Cardiac fibroblast (primary cell): ENCODE measurements around a stretch of chr19.

GRCh38 chr19:22518131-22518615, 96.0 kb upstream of the ZNF98 start:
- RRBS: 37% methylated on average over 6 of the region's 38 CpGs

DNA sequence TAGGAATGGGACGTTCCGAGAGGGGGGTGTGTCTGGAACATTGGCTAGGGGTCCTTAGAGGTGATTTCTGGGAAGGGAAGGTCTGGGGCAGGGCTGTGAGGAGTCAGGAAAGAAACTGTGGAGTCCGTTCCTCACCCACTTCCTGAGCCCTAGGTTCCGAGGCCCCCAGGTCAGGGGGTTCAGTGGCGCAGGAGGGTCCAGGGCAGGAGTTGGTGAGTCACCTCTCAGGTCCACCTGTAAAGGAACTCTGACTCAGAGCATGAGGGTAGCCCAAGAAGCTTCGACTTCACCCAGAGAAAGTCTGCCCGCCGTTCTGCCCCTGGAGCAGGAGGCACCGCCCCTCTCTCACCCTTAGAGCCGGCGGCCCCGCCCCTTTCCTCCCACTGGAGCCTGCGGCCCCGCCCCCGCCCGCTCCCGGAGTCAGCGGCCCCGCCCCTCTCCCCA, 38.5 kb upstream of the ZNF492 start:
- RRBS: 3% methylated on average over 8 of the region's 19 CpGs

- RRBS: no CpG with 5 or more reads among the region's 4 CpGs
Observed at GRCh38 chr19:22619471-22619883, 14.6 kb upstream of the ZNF492 start.

DNA sequence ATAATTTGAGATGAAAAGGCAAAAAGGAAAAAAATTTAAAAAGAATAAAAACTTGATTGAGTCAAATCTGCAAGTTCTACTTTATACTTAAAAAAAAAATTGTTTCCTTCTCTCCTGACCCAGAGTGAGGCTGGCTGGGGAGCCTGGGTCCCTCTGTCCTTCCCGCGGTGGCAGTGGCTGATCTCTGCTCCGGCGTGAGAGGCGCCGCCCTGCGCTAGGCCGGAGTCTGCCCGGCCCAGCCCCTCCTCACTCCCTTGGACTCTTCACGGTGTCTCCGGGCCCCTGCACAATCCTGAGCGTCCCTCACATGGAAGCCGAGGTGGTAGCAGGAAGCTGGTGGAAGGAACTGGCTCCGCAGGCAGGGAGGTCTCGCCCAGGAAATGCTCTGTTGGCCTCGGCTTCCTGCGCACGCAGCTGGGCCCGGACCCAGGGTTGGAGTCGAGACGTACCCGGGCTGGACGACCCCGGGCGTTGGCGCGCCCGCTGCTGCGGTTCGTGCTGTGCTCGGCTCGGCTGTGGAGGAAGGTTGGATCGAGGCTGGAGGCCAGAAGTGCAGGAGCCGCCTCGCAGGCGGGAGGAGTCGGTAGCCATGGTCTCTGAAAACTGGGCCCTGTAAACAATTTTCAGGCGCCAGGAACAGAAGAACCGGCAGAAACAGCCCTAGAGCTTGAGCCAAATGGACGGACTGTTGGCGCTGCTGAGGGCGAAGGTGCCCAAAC, 46.4 kb downstream of the ZNF724 start:
- RRBS: no CpG with 5 or more reads among the region's 42 CpGs

- RRBS: no CpG with 5 or more reads among the region's 8 CpGs
Observed at GRCh38 chr19:23698685-23699847, 12.1 kb upstream of the ZNF675 start.

DNA sequence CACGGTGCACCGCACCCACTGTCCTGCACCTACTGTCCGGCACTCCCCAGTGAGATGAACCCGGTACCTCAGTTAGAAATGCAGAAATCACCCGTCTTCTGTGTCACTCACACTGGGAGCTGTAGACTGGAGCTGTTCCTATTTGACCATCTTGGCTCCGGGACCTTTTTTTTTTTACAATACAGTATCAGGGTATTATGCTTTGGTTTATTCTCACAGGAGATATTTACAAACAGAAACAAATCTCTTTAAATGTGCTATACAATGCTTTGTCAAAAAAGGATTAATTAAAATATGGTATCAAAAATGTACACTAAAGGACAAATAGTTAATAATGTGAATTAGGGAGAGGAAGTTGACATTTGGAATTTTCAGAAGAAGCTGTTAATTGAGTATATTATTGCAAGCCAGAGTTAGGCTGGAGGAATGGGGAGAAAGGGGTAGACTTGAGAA, 67.6 kb upstream of the ZNF254 start:
- RRBS: no CpG with 5 or more reads among the region's 6 CpGs

- RRBS: 1% methylated on average over 9 of the region's 53 CpGs
Observed at GRCh38 chr19:24033356-24034510, 53.3 kb upstream of the ZNF254 start.

DNA sequence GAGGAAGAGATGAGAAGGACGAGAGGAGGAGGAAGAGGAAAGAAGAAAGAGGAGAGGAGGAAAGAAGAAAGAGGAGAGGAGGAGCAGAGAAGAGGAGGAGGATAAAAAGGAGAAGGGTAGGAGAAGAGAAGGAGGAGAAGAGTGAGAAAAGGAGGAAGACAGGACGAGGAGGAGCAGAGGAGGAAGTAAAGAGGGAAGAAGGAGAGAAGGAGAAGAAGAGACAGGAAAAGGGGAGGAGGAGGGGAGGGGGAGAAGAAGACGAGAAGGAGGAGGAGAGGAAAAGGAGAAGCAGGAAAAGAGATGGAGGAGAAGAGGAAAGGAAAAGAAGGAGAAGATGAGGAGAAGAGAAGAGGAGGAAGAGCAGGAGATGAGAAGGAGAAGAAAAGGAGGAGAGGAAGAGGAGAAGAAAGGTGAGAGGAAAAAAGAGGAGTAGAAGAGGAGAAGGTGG, 92.6 kb downstream of the ZNF254 start:
- RRBS: no CpG with 5 or more reads among the region's 3 CpGs

DNA sequence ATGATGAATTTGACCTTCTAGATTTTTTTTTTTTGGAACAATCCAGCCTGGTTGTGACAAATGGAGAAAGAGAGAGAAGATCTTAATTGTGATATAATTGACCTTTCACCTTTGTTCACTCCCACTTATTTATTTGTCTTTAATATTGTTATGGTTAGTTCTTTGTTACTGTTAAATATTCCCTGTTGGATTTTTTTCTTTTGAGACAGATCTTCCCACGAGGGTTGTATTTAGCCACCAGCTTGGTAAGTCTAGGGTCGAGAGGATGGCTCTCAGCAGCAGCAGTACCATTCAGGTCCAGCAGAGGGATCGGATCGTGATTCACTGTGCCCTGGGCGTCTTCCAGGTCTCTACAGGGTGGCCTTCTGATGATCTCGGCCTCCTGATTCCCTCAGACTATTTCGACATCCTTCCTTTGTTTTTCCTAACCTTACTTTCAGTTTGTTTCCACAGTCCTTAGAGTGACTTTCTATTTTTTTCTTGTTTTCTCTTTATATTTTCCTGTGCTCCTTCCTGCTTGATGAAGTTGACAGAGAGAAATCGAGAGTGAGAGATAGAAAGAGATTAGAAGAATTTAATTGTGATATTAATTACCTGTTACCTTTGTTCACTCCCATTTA, 1437.0 kb downstream of the UQCRFS1 start:
- RRBS: no CpG with 5 or more reads among the region's 8 CpGs

- RRBS: no CpG with 5 or more reads among the region's 9 CpGs
Observed at GRCh38 chr19:28444769-28445600, 768.0 kb downstream of the UQCRFS1 start.

GRCh38 chr19:28501140-28501726, 711.7 kb downstream of the UQCRFS1 start:
- RRBS: no CpG with 5 or more reads among the region's 5 CpGs

DNA sequence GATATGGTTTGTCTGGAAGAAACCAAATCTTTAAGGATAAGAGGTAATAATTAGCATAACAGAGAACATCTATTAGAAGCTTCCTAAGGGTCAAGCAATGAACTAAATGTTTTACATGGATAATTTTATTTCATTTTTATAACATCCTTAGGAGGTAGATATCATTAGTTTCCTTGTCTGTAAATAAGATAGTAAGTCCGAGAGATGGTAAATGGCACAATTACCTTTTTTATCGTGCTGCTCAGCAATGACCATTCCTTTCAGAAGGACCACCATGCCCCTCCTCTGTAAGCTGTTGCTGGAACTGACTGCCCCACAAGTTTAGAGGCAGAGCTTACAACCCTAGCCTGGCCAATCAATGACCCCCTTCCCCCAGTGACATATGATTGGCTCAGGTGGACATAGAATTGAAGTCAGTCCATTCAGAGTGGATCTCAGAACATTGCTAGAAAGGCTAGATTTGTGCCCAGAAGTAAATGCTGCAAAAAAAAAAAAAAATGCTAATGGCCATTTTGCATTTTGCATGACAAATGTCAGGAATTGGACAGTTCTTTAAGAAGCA, 668.5 kb downstream of the UQCRFS1 start:
- RRBS: no CpG with 5 or more reads among the region's 2 CpGs

DNA sequence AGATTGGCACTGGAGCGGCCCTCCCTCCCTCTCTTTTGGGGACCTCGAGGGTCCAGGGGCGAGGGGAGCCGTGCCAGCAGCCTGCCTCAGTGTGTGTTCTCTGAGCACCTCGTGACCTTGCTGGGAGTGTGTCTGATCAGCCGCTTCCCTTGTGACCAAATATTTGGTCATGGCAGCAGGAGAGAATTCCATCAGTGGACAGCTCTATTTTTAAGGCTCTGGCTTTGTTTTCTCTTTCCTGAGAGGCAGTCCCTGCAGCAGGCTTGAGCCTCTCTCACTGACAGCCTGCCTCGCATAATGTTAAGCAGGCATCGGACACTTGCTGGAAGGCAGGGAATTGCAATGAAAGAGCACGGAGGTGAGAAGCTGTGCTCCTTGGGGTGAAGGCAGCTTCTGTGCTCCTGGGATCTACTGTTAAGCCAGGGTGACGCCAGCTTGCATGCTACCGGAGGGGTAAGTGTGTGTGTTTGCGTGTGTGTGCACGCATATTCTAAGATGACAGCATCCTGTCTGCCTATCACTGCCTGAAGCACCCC, 329.5 kb downstream of the UQCRFS1 start:
- RRBS: no CpG with 5 or more reads among the region's 13 CpGs

DNA sequence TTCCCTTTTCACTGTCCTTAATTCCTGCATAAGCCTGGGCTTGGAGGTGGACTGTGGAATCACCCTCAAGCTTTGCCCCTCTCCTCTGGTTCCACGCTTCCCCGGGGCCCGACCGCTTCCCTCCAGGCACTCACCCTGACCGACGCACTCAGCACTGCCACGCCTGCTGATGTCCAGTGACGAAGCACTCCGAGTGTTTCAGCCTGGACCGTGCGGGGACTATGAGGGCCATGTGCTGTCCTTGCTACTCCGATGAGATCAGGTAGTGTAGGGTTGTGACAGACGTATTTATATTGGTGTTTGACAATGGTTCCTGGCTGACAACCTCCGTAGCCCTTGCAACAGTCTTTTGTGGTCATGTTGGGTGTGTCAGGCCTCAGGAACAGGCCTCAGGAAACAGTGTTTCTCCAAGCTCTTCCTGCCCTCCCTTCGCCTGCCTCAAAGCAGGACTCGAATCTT, 223.8 kb downstream of the UQCRFS1 start:
- RRBS: 92% methylated on average over 2 of the region's 16 CpGs

GRCh38 chr19:29201422-29201845, 11.5 kb downstream of the UQCRFS1 start:
- RRBS: no CpG with 5 or more reads among the region's 4 CpGs

GRCh38 chr19:29528319-29529091, 2.7 kb downstream of the VSTM2B start:
- RRBS: no CpG with 5 or more reads among the region's 68 CpGs

DNA sequence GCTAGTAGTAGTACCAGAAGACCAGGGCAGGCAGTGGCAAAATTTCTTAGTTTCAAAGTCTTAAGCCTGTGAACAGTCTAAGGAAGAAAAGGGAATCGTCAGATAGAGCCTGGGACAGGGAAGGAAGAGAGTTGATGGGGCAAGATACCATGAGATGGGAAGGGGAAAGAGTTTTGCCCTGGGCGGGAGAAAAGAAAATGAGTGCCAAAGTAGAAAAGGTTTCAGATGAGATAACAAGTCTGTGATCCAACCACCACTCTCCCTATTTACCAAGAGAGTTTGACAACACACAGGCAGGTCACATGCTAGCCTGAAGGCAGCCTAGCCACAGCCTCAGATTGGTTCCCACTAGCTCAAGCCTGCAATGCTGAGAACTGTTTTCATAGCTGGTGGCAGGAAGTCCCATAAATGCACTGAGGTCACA, 18.7 kb upstream of the POP4 start:
- RRBS: no CpG with 5 or more reads among the region's 2 CpGs

DNA sequence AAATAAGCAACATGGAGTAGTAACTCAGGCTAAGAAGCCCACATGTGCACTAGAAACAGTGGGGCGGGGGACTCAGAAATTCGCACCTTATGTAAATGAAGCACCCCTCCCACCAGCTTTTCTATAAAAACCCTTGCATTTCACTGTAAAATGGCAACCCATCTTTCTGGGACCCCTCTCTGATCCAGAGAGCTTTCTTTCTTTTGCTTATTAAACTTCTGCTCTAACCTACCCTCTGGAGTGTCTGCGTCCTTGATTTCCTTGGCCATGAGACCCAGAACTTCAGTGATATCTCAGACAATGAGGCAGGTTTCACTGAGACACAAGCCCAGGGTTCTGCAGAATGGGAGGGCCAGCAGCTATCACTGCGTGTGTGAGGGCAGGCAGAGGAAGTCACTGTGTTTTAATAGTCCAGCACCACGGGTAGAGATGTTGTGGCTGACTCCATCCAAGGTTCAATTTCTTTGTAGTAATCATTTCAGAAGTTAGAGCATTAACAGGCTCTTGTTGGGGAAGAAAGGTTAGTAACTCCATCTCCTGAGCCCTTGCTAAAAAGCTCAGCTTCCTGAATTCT, 2.4 kb downstream of the C19orf12 start:
- RRBS: no CpG with 5 or more reads among the region's 5 CpGs

DNA sequence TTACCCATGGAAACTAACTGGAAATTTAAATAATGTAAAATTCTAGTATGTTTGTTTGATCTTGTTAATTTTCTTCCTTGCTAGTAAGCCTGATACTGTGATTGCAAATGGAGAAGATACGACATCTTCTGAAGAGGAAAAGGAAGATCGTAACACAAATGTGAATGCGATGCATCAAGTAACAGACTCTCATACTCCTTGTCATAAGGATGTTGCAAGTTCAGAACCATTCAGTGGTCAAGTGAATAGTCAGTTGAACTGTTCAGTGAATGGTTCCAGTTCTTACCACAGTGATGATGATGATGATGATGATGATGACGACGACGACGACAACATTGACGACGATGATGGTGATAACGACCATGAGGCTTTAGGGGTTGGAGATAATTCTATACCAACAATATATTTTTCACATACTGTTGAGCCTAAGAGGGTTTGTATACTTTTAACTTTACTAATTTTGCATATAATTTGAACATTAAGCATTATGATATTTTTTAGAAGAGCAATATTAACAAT, 66.9 kb downstream of the URI1 start:
- RRBS: no CpG with 5 or more reads among the region's 10 CpGs